BE2C (cell line): ENCODE data around the genes CCNB1IP1, PIP4P1, RNASE4 and RNASE3.

- RRBS = no CpG with 5 or more reads among the region's 6 CpGs
Measured at GRCh38 chr14:20313272-20314004, 7.7 kb upstream of the TTC5 start.

- RRBS = 0% methylated on average over 4 of the region's 24 CpGs
Measured at GRCh38 chr14:20332704-20333657, at the start of gene CCNB1IP1. TSS of gene CCNB1IP1 (minus strand) at chr14:20333279.

DNA sequence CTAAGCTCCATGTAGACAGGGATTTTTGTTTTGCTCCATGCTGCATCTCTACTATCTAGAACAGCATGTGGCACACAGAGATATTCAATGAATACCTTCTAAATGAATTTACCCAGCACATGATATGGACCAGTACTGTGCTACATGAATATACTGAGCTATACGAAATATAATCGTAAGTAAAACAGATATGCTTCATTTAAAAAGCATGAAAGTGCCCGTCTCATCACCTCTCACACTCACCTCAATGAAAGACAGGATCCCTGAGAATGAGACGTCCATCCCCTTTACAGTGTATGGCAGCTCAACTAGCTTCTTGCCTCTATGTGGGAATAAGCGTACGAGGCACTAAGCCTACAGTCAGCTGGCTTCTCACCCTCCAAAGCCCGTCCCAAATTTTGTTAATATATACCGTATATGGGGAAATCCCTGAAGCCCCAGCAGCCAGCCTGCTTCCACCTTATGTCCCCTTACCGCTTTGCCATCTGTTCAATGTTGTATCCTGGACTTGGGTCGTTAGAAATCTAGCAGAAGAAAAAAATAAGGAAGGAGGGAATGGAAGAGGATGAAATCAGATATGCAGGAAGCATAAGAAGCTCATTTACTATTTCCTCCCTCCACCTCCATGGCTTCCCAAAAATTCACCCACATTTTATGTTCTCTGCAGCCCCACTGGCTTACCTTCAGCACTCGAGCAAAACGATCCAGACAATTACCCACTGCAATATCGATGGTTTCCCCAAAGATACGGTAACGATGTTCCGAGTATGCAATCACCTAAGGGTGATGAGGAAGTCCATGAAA, 5.9 kb downstream of the OSGEP start:
- RRBS = no CpG with 5 or more reads among the region's 16 CpGs

DNA sequence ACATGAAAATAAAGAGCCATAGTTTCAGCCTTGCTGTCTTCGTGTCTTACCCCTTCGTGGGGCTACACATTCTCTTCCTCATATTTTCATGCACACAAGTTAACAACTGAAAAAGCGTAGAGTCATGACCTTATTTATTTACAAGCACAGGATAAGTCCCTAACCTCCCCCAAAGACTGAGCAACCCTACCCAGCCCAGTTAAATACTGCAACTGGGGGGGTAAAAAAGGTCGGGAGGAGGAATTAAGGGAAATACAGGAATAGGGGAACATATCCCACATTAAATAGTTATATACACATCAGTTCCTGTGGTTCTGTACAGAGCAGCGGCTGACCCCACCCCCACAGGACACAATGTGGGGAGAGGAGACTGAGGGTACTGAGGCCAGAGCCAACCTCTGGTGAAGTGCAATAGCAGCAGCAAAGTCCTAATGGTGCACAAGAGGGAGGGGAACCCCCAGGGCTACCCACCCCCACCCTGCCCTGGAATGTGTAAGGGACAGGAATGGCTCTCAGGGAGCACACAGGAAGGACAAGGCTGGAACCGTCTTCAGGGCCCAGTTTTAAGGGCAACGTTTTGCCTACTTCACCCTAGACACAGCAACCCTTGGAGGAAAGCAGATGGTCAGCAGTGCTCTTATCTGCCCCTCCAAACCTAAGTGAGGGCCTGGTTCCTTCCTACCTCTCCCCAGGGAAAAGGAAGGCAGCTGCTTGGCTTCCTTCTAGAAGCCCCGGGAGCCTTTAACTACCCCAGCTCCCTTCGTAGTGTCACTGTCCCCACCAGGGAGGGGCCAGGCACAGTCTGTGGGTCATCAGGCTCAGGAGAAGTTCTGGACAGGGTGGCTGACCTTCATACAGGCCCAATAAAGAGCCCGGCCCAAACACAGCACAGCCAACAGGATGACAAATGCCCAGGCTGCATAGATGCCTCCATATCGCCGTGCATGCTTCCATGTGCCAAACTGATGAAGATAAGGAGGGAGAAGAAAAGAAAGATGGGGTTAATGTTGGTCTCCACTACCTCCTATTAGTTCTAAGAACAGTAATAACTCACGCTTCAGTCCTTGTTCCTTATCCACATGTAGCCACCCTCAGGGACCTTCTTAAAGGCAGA, 3.1 kb downstream of the APEX1 start:
- RRBS = no CpG with 5 or more reads among the region's 13 CpGs

DNA sequence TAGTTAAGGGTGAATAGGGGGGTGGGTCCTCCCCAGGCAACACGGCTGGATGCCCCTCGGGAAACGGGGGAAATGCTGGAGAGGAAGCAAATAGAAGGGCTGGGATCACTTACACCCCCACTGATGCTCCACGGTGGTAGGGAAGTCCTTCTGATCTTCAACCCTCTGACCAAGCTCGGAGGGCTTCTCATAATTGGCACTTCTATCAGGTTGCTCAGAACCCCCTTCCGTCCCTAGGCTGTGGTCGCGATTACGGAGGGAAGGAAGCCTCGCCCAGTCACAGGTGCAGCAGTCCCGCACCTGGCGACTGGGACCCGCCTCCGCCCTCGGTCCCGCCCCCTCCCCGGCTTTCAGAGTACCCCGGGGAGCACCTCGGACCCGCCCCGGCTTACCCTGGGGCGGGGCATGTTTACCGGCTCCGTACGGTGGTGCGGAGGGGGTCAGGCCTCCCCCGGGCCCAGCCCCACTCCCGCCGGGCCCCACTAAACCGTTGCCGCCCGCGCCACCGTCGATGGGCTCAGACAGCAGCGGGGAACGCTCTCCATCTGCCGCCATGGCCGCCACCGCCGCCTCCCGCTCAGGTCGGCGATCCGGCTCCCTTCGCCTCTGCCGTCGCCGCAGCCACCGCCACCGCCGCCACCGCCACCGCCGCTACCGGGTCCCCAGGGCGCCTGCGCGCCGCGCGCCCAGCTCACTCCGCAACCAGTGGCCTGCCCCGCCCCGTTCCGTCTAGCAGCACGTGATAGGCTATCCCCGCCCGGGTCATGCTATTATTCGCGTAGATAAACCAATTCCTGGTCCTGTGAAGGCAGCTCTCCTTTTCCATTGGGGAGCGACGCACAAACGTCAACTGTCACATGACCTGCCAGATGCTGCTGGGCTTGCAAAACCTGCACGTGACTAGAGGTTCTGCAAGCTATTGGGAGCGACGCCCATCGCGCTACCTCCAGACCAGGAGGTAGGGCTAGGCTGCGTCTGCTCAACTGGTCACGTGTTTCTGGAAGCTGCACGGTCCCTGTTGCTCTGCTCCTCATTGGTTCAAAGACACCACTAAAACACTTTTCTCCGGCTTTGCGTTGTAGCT, at the start of gene PIP4P1:
Gene PIP4P1, minus strand, starts transcription at position 664 of the 1,084 bp plus-strand sequence.
- RRBS = under 1% methylated on average over 20 of the region's 84 CpGs

DNA sequence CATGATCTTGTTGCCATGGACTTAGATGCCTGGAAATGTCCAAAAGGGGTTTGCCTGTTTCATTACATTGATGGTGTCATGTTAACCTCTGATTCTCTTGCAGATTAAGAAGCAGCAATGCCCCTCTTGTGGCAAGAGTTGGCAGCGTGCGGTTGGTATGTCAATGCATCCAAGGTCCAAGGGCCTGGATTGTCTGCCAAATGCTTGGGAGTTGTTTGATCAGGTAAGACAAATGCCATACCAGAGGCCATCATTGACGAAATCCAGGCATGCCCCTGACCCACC, 11.3 kb upstream of the RNASE12 start:
- RRBS = no CpG with 5 or more reads among the region's 3 CpGs

GRCh38 chr14:20684051-20685041, at the start of gene RNASE4:
TSS of gene RNASE4 (plus strand) at chr14:20684560.
- RRBS = no CpG with 5 or more reads among the region's 55 CpGs

- RRBS = no CpG with 5 or more reads among the region's 9 CpGs
Measured at GRCh38 chr14:20685900-20686450, 1.6 kb downstream of the RNASE4 start.

DNA sequence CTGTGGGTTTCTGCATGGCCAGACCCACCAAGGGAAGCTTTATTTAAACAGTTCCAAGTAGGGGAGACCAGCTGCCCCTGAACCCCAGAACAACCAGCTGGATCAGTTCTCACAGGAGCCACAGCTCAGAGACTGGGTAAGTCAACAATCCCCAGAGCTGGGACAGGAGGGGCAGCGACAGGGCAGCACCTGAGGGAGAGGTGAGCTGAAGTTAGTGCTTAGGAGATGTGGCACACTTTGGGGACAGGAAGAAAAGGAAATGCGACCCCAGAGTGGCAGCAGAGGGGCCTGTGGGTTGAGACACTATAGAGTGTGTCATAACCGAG, at the start of gene RNASE3:
Gene RNASE3, plus strand, starts transcription at position 70 of the 326 bp plus-strand sequence.
- RRBS = no CpG with 5 or more reads among the region's 3 CpGs

DNA sequence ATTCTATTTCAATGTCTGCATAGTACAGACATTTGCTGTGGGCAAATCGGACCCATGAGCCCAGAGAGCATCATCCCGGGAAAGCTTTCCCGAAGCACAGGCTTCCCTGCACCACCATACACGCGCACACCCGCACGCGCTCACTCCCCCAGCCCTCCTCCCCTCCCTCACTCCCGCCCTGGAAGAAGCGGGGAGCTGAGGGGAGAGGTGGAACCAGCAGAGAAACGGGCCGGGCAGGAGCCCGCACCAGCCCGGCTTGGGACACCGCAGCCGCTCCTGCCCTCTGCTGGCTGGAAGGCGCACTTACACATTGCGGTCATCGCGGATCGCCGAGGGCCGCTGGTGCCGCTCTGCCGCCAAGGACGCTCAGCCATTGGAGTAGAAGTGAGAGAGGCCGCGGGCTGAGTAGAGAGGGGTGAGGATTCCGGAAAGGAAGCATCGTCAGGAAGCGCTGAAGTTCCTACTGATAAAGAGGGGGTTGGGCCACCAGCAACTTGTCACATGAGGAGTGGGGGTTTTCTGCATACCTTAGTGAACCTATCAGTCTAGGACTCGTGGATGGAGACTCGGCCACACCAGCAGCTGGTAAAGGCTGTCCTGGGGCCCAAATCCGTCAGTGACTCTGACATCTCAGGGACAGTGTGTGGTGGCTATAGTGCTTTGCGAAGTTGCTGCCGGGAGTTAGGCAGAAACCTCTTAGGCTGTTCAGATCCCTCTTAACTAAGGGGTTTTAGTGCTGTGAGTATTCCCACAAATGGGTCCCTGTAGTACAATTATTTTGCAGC, 16.2 kb downstream of the RNASE2 start:
- RRBS = no CpG with 5 or more reads among the region's 36 CpGs

DNA sequence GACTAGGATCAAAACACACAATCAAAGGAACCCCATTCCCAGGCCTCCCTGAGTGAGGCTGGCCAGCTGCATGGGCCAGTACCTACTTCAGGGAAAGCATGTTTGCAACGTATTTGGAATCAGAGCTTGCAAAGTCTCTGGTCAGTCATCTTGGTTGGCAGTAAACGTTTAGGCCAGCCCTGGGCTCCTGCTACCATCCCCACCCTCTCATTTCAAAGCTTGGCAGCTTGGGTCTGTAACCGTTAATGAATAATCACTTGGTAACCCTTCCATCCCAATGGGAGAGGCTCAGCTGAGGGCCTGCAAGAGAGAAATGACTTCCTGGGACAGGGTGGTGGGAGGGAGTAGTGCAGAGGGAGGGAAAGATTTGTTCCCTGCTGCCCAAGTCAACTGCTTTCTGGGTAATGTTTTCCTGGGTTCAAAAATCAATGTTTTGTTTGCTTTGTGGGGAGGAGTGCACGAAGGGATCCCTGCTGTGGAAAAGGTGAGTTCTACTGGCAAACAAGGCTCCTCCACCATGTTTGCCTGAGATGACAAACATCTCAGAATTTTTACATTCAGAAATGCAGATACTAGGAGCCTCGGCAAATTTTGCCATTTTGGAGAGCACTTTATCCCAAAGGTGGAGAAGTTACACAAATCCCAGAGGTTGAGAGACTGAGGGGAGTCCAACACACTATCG, 2.0 kb upstream of the RNASE8 start:
- RRBS = no CpG with 5 or more reads among the region's 6 CpGs

GRCh38 chr14:21070986-21072044, 1.2 kb downstream of the ARHGEF40 start:
- RRBS = 7% methylated on average over 2 of the region's 45 CpGs

GRCh38 chr14:21092256-21093299, 5.9 kb downstream of the ZNF219 start:
- RRBS = 53% methylated on average over 22 of the region's 95 CpGs

GRCh38 chr14:21096723-21097862, 1.4 kb downstream of the ZNF219 start:
- RRBS = 62% methylated on average over 2 of the region's 20 CpGs

- RRBS = no CpG with 5 or more reads among the region's 9 CpGs
Measured at GRCh38 chr14:21227106-21228250, 41.8 kb downstream of the HNRNPC start.

DNA sequence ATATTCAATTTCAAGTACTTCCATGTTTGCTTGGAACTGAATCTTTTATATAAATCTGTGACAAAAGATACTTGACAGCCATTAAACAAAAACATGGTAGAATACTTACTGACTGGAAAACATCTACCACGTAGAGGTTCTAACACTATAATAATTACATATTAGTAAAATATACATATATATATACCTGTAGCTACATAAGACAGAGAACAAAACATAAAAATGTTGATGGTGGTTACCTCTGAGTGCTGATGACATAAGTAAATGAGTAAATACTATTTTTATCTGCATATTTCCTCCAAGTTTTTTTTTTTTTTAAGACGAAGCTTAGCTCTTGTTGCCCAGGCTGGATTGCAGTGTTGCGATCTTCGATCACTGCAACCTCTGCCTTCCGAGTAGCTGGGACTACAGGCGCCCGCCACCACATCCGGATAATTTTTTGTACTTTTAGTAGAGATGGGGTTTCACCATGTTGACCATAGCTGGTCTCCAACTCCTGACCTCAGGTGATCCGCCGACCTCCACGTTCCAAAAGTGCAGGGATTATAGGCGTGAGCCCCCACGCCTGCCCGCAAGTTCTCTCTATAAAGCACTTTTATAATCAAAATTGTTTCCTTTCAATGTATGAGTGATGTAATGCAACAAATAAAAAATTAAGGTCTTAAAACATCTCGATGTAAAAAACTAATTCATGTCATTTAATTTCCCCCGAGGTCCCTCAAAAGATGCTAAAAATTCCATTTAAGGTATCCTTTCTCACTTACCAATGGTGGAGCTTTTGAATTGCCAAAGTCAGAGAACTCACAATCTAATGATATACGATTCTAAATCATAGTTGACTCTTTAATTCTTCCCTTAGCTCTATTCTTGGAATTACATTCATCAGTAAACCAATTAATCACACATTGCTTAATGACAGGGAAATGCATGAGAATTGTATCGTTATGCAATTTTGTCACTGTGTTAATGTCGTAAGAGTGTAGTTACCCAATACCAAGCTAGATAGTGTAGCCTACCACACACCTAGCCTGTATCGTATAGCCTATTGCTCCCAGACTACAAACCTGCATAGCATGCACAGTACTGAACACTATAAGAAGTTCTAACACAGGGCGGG, 25.2 kb downstream of the HNRNPC start:
- RRBS = no CpG with 5 or more reads among the region's 21 CpGs

GRCh38 chr14:21268206-21269180, 749 bp downstream of the HNRNPC start:
- RRBS = no CpG with 5 or more reads among the region's 35 CpGs

DNA sequence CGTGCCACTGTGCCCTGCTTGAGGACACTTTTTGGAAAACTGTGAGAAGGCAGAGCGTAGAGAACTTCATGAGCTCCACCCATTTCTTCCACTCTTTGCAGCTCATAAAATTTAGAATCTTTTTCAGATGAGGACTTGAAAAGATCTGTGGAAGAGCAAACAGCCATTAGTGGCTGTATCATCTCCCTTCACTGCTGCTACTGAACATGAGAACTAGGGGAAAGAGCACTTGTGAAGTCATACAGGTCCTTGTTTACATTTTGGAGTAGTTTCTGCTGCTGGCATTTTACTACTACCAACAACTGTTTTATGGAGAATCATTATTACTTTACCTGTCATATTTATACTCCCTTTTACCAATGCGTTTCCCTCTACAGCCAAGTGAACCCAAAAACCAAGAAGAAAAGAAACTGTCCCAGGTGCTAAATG, 41.0 kb downstream of the RPGRIP1 start:
- RRBS = no CpG with 5 or more reads among the region's 3 CpGs

DNA sequence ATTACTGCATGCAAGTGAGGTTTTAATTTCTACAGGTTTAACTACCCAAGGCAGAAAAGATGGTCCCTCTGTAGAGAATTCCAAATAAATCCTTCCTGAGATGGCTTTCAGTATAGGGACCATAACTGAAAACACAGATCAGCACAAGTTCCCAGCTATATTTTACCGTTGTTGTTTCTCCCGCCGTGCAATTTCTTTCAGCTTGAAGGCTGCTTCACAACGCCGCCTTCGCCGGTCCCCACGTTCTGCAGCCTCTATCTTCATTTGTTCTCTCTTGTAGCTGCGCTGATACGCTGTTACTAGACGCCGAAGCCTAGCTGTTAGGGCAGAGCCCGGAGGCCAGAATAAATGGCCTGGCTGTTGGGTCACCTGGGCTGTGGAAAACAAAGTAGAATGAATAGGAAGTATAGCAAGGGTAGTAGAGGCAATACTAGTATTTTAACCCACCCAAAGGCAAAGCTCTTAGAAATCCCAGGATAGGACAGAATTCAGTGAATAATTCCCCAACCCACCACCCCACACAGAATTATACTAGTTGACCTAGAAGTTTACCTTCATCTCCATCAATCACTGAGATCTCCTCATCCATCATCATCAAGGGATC, 11.0 kb upstream of the SUPT16H start:
- RRBS = 90% methylated on average over 5 of the region's 13 CpGs

DNA sequence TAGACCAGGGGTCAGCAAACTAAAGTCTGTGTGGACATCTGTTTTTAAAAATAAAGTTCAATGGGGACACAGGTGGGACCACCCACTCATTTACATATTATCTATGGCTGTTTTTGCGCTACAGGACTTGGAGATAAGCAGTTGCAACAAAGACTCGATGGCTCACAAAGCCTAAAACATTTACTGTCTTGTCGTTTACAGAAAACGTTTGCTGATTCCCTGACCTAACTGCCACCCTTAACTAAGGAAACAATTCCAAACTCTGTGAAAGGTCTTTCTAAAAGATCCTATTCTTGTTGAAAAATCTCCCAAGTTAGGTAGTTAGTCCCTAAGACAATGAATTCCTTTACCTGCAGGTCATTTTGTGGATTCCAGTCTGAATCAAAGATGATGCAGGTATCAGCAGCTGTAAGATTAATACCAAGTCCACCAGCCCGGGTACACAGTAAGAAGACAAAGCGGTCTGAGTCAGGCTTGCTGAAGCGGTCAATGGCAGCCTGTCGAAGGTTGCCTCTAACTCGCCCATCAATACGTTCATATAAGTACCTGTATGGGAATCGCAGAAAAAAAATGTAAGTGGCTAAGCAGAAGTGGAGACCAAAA, 18.9 kb upstream of the SUPT16H start:
- RRBS = no CpG with 5 or more reads among the region's 11 CpGs